Neural progenitor cell (in vitro differentiated cells): ENCODE measurements around a stretch of chr11.

DNA sequence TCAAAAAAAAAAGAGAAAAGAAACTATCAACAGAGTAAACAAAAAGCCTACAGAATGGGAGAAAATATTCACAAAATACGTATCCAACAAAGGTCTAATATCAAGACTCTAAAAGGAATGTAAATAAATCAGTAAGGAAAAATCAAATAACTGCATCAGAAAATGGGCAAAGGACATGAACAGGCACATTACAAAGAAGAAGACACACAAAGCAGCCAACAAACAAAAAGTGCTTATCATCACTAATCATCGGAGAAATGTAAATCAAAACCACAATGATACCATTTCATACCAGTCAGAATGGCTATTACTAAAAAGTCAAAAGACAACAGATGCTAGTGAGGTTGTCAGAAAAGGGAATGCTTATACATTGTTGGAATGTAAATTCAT lies 27.6 kb upstream of the GPR83 start:
- RAMPAGE, long total RNA = no peak

DNA sequence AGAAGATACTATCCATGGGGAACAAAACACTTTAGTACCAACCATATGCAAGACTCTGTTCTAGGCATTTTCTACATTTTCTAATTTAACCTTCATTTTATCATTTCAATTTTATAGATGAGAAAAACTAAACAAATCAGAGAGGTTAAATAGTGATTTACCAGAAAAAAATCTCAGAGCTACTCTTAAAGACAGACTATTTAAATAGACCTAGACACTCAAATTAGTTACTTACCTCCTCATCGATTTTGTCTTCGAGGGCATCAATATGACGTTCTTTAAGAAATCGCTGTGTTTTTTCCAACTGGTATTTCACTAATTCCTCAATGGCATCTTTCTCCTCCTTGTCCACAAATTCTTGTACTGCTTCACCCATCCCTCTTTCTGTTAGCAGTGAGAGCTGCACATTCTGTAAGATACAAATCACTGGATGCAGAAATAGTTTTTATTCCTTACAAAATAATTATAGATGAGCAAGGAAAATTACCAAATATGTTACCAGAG lies 34.4 kb downstream of the MRE11 start:
- RAMPAGE, long total RNA = no peak

DNA sequence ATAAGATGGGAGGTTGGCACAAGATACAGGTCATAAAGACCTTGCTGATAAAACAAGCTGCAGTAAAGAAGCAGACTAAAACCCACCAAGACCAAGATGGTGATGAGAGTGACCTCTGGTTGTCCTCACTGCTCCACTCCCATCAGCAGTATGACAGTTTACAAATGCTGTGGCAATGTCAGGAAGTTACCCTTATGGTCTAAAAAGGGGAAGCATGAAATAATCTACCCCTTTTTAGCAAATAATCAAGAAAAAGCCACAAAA lies 8.8 kb upstream of the PIWIL4 start:
- RAMPAGE, long total RNA = no peak

DNA sequence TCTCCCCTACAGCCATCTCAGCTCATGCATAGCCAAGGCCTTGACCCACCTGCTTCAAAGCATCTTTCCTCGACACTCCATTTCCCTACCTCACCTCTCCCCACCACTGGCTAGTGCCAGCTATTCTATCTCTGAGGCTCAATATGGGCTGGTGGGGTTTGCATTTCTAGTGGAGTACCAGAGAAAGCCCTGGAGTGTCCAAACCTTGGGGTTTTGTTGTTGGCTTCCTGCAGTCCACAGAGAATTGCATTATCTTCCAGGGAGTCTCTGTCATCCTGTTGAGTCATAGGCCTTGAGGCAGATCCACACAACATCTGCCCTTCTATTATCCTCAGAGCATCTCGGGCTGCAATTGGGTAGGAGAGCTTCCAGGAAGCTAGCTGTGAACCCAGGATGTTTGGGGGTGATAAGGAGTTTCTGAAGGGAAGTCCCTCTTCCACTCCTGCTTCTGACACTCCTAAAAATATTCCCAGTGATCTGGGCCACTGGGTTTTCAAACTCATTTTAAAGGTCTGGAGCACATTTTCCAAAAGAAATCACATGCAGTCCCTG lies 36.1 kb upstream of the AMOTL1 start:
- RAMPAGE, long total RNA = no peak

DNA sequence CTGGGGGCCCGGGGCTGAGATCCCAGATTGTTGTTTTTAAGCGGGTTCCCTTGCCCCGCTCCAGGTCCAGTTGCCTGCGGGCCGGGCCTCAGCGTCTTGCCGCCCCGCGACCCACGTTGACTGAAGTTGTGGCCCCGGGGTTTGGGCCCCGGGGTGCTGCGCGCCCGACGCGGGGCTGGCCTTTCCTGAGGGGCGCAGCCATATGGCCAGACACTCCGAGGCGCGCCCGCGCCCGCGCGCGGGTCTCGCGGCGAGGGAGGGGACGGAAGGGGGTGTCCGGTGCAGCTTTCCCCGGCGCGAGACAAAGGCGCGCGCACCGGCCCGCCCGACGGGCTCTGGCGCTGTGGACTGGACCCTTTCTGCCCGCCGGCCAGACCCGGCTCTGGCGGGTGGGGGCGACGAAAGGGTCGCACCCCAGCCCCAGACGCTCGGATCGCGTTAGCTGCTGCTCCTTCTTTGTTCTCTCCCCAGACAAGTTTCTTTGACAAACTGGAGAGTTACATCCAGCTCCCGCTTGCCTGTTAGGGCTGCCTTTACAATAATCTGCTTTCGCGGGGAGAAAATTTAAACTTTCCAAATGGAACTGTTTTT lies 611 bp downstream of the AMOTL1 start:
- RAMPAGE, long total RNA = no peak

DNA sequence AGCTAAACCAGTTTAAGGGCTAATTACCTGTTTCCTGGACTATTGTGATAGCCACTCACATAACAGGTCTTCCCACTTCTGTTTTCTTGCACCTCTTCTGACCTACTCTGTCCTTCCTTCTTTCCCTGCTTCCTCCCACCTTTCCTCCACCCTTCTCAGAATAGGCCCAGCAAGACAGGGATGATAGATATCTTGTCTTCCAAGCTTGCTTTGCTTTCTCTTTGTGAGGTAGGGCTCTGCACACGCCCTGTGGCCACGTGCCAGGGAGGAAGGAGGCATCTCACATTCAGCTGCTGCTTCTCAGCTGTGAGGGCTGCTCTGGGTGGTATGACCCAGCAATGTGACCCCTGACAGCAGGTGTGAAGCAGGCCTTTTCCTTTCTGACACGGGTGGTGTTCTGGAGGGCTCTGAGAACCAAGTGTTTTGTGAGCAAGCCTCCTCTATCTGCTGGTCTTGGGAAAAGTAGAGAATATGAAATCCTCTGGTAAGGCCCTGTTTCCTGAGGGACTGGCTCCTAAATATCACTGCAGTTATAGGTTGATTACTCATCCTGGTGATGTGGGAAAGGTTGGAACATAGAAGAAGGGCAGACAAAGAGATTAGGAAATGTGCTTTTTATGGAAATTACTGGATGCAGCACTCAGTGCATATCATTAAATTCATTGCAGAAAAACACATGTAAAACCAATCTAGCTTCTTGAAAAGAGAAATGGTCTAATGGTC lies 8.4 kb downstream of the AMOTL1 start:
- RAMPAGE, long total RNA = no peak

DNA sequence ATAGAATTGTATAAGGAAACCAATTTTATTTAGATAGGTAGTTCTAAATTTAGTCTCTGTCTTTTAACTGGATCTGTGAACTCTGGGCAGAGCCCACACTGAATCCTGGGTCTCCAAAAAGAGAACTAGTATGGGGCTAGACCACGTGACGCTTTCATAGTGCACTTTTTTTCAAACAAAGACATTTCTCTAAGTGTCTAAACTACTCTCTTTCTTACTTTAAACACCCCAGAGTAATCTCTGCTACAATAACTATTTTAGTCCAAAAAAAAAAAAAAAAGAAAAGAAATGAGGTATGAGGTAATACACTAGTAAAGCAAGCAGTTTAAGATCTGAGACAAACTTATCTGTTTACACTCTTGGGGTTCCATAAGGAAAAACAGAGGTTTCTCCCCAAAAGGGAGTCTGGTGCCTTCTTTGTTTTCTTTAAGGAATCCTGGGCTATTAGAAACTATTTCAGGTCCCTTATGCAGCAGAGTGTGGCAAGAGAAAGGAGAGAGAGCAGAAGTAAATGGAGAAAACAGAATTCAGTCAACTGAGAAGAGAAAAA lies 42.2 kb downstream of the AMOTL1 start:
- RAMPAGE, long total RNA = no peak

DNA sequence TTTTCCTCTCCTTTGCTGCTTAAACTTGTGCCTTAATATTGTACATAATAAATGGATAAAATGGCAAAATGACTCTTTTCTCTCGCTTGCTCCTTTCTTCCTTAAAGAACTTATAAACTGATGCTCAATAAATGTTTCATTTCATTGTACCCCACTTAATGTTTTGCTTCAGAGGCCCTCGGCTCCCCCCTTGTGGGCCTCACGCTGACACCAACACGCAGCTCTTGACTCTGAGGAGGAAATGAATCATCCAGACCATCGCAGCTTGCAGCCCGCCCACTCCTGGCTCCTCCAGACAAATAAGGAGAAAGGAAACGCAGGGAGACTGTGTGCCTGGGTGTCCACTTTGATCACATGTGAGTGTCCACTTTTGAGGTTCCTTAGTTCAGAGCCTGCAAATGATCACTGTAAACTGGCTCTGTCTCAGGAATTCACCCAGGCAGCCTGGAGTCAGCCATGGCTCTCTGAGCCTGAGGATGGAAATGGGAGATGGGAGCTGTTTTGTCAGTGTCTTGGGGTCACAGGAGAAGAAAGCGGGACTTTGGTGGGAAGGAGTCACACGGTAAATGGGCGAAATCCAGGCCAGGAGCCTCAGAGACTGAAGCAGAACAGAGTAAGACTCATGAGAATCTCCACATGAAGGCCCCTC lies 96.6 kb downstream of the CWC15 start:
- RAMPAGE, long total RNA = no peak

DNA sequence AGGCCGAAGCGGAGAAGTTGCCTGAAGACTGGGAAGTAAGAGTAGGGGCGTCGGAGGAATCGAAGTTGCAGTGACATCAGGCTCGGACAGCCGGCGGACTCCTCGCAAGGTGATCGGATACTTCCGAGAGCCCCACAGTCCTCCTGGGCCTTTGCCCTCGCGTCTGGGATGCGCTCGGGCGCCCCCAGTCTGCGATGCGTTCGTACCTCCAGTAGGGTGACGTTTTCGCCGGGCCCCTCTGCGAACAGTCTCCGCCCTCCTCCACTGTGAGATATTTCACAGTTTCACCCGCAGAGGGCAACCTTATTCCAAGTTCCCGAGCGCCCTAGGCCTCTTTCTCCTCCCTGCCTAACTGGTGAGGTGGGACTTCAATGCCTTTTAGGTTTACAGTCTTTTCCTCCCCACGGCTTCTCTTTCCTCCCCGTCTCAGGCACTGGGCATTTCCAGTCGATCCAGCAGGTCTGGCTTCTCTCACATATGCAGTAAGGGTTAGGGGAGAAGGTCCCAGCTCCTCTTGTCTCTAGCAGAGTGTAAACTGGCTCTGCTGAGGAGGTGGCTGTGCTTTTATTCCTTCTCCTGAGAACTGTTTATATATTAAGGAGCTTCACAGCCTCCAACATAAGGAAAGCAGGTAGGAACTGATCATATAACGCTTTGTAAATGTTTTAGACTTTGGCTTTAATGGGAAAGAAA lies 61.9 kb downstream of the ENDOD1 start:
- RAMPAGE, long total RNA = no peak

DNA sequence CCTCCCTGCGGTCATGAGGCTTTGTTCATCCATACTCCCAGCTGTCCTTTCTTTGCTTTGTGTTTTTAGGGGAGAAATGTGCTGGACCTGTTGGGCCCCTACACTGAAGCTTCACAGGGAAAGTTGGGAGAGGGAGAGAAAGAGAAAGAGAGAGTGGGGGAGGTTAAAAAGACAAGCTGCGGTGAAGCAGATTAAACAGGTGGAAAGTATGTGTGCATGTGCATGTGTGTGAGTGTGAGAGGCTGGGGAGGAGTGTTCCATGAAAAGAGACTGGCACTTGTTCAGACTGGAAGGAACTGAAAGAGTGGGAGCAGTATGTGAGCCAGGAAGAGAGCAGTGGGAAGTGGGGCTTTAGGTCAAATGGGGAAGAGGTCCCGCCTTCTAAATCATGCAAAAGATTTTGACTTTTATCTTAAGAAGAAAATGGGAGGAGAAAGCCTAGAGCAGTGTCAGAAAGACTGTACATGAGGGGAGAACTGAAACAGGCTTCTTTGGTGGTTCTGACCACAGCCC lies 17.9 kb upstream of the SESN3 start:
- RAMPAGE, long total RNA = no peak

- RAMPAGE, long total RNA = no peak
Observed at GRCh38 chr11:95299459-95299861, 68.5 kb upstream of the SESN3 start.

DNA sequence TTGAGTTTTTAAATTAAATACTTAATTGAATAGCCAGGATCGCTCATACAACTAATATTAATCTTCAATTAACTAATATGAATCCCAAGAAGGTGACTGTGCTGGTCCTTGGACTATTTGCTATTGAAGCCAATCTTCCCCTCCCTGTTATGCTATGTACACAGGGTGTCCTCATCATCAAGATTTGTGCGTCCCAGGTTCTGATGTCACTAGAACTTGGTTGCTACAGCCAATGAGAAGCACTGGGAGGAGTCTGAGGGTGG lies 212.2 kb upstream of the SESN3 start:
- RAMPAGE, long total RNA = no peak

DNA sequence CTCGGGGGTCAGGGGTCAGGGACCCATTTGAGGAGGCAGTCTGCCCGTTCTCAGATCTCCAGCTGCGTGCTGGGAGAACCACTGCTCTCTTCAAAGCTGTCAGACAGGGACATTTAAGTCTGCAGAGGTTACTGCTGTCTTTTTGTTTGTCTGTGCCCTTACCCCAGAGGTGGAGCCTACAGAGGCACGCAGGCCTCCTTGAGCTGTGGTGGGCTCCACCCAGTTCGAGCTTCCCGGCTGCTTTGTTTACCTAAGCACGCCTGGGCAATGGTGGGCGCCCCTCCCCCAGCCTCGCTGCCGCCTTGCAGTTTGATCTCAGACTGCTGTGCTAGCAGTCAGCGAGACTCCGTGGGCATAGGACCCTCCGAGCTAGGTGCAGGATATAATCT lies 158.0 kb downstream of the FAM76B start:
- RAMPAGE, long total RNA = no peak

DNA sequence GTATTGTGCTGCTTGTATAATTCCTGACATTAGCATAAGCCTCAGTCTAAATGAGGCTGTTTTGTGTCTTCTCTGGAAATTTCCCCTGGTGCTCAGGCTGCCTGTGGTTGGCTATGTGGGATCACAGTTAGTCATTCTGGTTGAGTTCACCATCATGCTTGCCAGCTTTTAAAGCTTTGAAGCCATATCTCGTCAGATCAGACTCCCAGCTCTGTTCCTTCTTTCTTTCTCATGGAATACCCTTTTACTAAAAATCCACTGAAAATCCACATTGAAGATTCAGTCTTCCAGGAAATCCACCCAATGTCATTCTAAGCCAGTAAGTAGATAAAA lies 106.9 kb downstream of the FAM76B start:
- RAMPAGE, long total RNA = no peak

GRCh38 chr11:95688839-95689081 lies 100.8 kb downstream of the FAM76B start:
- RAMPAGE, long total RNA = no peak

DNA sequence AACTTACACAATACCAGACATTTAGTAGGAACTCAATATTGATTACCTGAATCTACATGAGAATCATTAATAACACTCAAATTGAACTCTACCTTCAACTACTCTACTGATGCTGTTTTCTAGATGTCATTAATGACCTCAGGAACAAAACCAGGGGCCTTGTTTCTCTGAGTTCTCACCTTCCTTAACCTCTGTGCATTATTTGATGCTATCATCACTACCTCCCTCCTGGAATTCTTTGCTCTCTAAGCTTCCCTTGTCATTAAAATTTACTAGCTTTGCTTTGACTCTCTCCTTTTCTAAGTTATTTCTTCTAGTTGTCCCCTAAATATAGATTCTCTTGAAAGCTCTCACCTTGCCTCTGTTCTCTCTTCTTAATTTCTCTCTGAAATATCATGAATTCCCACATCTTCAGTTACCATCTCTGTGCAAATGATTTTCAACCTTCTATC lies 23.1 kb downstream of the MTMR2 start:
- RAMPAGE, long total RNA = no peak

DNA sequence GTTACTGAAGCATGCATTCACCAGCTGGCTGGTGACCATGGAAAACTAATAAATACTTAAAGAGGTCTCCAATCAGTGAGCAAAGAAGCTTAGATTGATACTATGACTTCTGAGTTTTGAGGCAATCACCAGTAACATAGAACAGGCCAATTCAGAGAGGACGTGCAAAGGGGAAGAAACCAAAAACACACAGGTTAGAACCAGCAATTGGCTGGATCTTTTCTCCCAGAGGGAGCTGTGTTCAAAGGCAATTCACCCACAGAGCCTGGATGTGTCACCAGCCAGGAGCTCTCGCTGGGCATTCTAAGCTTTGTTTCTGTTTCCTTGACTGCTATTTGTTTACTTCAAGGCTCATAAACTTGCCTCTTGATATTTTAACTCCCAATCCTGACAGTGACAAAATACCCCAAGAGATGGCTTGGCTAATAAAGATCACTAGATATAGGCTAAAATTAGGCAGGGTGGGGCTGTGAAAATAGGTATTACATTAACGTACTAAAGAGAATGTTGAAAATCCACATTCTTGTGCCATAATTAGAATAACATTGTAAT lies 113.6 kb upstream of the MTMR2 start:
- RAMPAGE, long total RNA = no peak

GRCh38 chr11:96045083-96045722 lies 121.3 kb upstream of the MTMR2 start:
- RAMPAGE, long total RNA = no peak

- RAMPAGE, long total RNA = no peak
Observed at GRCh38 chr11:96045723-96046543, 122.0 kb upstream of the MTMR2 start.

GRCh38 chr11:96052878-96053326 lies 129.0 kb upstream of the MTMR2 start:
- RAMPAGE, long total RNA = no peak